GM12891 (cell line): ENCODE data around the genes KLHL7, TRA2A and GSDME.

GRCh38 chr7:21344784-21345453, 83.0 kb upstream of the SP4 start:
- RRBS: no CpG with 5 or more reads among the region's 10 CpGs

DNA sequence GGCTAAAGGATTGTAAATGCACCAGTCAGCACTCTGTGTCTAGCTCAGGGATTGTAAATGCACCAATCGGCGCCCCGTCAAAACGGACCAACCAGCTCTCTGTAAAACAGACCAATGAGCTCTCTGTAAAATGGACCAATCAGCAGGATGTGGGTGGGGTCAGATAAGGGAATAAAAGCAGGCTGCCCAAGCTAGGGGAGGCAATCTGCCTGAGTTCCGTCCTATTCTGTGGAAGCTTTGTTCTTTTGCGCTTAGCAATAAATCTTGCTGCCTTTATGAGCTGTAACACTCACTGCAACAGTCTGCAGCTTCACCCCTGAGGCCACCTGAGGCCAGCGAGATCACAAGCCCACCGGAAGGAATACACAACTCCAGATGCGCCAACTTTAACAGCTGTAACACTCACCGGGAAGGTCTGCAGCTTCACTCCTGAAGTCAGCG, 145.4 kb upstream of the CDCA7L start:
- RRBS: no CpG with 5 or more reads among the region's 11 CpGs

- RRBS: no CpG with 5 or more reads among the region's 6 CpGs
Measured at GRCh38 chr7:22123073-22123750, 177.5 kb upstream of the CDCA7L start.

GRCh38 chr7:22213824-22214668, 142.9 kb downstream of the RAPGEF5 start:
- RRBS: no CpG with 5 or more reads among the region's 5 CpGs

GRCh38 chr7:22343538-22344036, 13.4 kb downstream of the RAPGEF5 start:
- RRBS: no CpG with 5 or more reads among the region's 8 CpGs

DNA sequence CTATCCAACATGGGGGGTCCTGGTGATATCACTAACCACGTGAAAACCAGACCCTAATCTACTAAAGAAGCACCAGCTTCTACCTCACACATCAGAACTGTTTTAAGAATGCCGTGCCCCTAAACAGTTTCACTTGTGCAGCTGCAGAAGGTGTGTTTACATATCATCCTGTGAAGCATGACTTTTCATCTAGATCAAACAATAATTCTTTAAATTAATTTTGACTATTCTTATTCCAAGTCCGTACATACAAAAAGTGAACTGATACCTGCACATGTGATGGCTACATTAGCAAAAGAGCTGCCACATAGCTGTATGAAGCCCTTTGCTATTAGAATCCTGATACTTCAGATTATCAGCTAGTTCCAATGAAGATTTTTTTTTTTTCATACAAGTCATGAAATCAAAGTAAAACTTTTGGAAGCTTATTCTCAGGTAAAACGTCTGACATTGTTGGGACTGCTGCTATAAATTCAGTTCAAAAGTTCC, 60.9 kb downstream of the STEAP1B start:
- RRBS: no CpG with 5 or more reads among the region's 4 CpGs

- RRBS: no CpG with 5 or more reads among the region's 11 CpGs
Measured at GRCh38 chr7:22705045-22706000, 21.7 kb upstream of the IL6 start.

- RRBS: no CpG with 5 or more reads among the region's 3 CpGs
Measured at GRCh38 chr7:22723001-22723712, 3.8 kb upstream of the IL6 start.

DNA sequence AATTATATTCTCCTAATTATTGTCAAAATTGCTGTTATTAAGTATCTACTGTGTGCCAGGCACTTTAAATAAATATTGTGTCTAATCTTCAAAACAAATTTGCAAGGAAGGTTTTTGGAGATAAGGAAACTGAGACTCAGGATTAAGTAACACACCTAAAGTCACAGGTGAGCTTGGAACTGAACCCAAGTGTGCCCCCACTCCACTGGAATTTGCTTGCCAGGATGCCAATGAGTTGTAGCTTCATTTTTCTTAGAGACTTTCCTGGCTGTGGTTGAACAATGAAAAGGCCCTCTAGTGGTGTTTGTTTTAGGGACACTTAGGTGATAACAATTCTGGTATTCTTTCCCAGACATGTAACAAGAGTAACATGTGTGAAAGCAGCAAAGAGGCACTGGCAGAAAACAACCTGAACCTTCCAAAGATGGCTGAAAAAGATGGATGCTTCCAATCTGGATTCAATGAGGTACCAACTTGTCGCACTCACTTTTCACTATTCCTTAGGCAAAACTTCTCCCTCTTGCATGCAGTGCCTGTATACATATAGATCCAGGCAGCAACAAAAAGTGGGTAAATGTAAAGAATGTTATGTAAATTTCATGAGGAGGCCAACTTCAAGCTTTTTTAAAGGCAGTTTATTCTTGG, 1.5 kb downstream of the IL6 start:
- RRBS: no CpG with 5 or more reads among the region's 1 CpG

DNA sequence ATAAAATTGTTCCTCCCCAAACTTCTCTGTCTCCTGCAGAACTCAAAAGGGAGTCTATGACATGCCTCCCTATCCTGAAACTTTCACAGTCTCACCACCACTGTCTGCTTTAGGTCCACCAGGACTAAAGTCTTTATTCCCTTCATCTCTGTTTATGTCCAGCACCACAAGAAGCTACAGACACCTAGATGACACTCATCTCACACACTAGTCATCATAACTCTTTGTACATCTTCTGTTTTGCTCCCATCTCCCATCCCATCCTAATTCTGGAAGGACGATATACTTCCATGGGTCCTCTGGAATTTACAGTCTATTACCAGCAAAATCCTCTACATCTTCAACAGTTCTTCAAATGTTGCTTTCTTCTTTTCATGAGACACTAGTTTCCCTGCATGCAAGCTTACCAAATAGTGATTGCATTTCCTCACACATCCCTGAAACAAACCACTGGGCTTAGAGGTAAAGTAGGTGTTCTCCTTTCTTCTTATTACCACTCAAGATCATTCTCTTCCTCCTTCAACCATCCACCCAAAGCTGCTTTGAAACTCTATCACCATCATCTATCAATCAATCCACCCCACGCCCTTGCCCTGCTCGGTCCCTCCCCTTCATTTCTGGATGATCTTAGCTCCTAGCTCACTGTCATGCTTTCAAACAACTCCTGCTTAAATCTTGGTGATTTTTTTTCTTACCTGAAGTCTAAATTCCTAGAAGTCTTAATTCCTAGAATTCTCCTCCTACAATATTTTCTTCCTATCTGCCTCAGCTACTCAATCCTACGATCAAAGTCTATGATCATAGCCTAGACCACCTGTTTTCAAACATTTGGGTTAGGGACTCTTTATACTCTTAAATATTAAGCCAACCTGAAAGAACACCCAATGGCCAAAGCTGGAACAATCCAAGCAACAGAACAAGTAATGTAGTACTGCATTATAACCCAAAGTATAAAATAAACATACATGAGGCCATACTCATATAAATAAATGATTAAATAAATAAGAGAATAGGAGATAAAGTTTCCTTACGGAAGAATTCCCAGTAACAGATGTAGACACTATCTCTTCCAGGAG, 18.9 kb downstream of the HYCC1 start:
- RRBS: no CpG with 5 or more reads among the region's 5 CpGs

GRCh38 chr7:23105715-23105999, at the start of gene KLHL7:
KLHL7 (plus strand) TSS chr7:23105785.
- RRBS: 2% methylated on average over 7 of the region's 30 CpGs

DNA sequence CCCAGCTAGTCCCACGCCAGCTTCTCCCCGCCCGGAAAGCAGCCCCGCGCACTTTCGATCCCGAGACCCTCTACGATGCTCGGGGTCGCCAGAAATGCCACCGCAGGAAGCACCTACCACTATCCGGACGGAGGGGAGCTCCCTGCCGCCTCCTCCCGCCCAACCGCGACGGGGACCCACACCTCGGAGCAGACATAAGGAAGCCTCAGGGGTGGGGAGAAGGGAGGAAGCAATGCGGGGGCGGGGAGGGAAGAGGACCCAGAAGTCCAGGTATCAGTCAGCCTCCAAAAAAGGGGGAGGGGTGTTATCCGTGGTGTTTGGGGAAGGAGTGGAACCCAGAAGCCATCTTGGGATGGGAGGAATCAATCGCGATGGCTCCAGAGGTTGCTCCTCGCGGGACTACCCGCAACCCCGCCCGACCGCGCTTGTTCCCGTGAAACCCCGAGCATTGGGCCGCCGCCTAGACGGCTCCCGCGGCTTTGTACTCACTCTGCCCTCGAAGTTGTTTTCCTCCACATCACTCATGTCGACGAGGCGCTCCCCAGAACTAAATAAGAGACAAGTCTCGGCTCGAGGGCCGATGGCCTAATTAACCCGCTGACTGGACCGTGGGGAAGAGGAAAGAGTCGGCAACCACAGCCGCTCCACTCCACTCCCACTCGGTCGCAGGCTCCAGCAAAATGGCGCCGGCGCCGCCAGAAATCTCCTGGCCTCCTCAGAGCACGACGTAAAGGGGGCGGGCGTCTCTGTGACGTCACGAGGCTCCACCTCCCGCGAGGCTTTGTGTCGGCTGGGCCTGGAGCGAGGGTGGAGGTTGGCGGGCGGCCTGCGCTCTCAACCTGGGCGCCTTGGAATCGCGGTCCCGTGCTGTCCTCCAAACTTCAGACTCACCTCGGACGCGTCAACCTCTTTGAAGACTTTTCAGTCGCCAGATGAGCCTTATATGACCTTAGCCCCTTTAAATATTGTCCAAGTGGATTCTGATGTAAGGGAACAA, at the start of gene TRA2A:
Gene TRA2A, minus strand, starts transcription at position 682 of the 997 bp plus-strand sequence.
- RRBS: under 1% methylated on average over 9 of the region's 76 CpGs

- RRBS: no CpG with 5 or more reads among the region's 7 CpGs
Measured at GRCh38 chr7:23844792-23845198, 134.8 kb downstream of the STK31 start.

GRCh38 chr7:24576016-24576559, 2.8 kb downstream of the PALS2 start:
- RRBS: no CpG with 5 or more reads among the region's 1 CpG

GRCh38 chr7:24596770-24597946, 23.9 kb downstream of the PALS2 start:
- RRBS: no CpG with 5 or more reads among the region's 5 CpGs

GRCh38 chr7:24756585-24757722, at the start of gene GSDME:
GSDME (minus strand) TSS chr7:24757464.
- RRBS: 1% methylated on average over 43 of the region's 99 CpGs

GRCh38 chr7:24781162-24781525, 23.9 kb upstream of the GSDME start:
- RRBS: no CpG with 5 or more reads among the region's 4 CpGs

- RRBS: no CpG with 5 or more reads among the region's 9 CpGs
Measured at GRCh38 chr7:24786722-24787469, 29.6 kb upstream of the GSDME start.

DNA sequence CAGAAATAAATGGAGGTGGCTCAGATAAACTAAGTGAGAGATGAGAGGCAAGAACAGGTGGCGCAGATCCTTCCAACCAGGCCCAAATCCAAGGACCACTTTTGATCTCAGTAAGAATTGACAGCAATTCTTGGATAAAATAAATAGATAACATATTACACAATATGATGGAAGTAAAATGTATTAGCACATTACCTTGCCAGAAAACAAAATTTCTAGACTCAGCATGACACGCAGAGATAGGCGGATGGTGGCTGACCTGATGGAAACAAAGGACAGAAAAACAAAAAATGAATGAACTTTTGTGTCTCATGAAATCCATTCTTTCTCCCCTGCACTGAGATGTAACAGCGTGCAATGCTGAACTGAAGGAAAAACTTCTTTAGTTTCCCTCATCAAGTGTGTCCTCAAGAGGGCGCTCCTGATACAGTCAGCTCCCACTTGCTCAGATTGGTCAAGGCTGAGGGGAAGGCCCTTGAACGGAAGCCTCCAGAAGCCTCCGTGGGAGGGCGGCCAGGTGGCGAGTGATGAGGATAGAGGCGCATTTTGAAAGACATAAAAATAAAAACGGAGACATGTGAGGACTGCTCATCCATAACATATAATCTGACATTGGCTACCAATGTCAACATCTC, 62.8 kb upstream of the GSDME start:
- RRBS: no CpG with 5 or more reads among the region's 11 CpGs

DNA sequence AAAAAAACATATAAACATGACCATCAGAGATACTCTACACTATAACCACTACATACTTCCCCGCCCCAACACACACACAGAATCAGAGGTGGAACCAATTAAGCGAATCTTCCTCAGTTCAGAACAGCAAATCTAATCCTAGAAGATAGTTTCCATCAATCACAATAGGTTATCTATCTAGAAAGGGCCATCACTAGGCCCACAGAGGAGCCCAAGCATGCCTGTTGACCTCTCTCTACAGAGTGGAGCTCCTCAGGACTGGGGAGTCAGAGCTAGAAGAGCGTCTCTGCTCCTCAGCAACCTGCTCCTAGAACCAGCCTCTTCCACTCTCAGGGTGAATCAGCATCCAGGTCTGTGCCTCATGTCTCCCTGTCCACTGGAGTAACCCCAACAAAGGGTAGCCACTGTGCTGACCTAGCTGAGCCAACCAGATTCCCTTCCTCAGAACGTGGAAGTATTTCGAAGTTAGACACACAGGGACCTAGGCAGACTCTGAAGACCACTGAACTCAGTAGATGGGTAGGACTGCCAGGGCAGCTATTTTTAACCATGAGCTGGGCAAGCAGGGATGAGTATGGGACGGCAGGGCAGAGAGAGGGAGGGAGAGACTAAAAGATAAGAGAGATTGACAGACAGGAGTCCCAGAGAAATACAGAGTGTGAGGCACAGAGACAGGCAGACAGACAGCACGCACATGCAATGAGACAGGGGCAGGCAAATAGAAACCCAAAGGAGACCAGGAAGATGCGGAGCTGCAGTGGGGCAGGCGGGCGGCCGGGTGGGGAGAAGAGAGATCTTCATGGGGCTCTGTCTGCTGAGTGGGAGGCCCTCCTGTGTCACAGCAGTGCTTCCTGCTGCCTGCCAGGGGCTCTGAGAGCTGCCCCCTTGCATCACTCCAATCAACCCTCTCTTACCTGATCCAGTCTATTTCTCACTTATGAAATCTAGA, 56.7 kb downstream of the OSBPL3 start:
- RRBS: no CpG with 5 or more reads among the region's 11 CpGs